ENCODE results near the genes TMEM174 and ANKDD1B.

DNA sequence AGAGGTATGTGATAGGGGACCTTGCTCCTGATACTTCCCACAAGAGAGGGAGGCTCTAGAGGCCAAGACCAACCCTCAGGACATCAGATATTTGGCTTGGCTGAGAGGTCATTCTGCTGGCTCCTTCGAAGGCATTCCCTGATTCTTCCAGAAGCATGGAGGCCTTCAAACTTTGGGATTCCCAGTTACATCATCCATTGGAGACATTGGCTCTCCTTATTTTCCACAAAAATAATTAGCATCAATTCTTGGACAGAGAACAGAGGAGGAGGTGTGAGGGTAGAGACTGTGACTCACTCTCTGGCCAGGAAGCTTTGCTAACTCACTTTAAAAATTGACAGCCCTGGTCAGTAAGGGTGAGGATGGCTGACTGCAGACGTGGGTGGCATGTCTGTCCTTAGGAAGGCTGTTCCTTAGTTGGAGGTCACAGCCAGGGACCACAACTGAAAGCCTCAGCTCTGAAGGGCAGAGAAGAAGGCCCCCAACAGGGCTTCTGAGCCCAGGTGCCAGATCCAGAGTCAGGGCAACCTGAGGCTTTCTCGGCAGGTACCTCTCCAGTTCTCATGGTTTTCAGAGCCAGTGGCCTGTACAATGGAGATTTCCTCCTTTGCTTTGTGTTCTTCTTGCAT lies 92.3 kb upstream of the ZNF366 start:
- PRO-cap = no peak
- CAGE, long polyA plus RNA = no peak

GRCh38 chr5:72849115-72849436 lies 32.6 kb downstream of the TNPO1 start:
- PRO-cap = bidirectional peak, plus-strand start at chr5:72849187, minus-strand start at chr5:72849133
- CAGE, long polyA plus RNA = no peak

- PRO-cap = no peak
- CAGE, long polyA plus RNA = no peak
Measured at GRCh38 chr5:73093811-73094419, 26.5 kb upstream of the TMEM171 start.

DNA sequence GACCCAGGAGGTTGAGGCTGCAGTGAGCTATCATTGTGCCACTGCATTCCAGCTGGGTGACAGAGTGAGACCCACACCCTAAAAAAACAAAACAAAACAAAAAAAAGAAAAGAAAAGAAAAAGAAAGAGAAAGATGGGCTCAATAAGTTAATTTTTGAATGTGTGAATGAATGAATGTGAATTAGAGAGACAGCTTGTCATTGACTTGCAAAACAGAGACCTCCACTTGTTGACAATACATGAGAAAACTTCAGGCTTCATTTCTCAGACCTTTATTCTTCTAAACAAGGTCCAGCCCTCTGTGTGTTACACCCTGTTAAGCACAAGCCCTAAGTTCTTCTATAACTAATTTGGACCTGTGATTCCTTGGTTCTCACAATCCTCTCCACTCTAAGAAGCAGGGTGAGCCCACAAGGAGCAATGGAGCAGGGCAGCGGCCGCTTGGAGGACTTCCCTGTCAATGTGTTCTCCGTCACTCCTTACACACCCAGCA lies at the start of gene TMEM174:
Gene TMEM174, plus strand, starts transcription at position 370 of the 493 bp plus-strand sequence.
- PRO-cap = no peak
- CAGE, long polyA plus RNA = no peak

DNA sequence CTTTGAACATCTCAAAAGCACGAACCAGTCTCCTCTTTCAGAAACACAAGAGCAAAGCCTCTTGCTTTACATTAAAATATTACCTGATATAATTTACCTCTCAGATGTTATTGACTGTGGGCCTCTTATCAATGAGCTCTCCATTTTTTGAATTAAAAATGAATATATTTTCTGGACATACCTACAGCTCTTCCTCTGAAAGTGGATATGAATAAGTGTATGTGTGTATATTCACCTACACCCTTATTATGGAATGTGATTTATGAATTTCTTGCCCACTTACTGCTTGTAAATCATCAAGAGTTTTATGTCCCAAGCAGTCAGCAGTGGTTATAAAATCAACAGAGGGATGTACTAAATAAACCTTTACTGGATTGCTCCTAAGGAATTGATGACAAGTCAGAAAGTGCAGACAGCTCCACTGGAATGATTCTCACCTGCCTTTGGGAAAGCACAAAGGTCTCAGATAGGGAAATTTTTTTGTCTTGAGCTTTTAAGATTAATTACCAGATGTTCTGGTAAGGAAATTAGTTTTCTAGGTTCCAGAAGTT lies 9.2 kb downstream of the TMEM174 start:
- PRO-cap = no peak
- CAGE, long polyA plus RNA = no peak

- PRO-cap = no peak
- CAGE, long polyA plus RNA = no peak
Measured at GRCh38 chr5:73188933-73189395, 16.0 kb downstream of the TMEM174 start.

DNA sequence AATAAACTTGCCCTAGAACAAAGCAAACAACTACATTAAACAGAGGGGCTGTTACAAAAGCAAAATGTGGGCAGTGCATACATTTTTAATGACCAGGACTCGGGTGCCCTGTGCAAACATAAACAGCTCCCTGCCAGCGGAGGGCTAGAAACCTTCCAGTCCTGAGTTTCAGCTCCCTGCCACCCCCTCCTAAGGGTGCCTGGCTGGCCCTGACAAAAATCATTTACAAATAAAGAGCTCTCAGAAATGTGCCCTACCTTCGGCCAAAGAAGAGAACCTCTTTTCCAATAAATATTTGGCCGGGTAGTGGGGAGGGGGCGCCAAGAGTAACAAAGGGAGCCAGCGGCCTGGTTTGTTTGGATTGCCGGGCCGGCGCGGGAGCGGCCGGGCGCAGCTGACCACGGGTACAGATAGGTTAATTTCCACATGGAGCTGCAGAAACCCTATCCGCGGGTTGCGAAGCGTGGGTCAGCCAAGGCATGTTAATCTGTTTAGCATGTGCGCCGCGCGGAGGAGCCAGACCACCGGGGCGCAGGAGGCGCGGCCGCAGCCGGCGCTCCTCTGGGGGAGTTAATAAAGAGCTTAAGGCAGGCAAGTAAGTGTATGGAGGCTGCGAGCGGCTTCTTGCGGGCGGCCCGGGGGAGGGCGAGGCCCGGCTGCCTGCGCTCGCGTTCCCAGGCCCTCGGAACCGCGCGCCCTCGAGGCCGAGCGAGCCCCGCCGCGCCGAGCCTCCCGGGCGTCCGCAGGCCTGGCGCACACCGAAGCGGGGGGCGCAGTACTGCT lies 29.3 kb downstream of the FOXD1 start:
- PRO-cap = no peak
- CAGE, long polyA plus RNA = no peak

- PRO-cap = no peak
- CAGE, long polyA plus RNA = no peak
Measured at GRCh38 chr5:73506009-73507091, 8.1 kb downstream of the BTF3 start.

- PRO-cap = no peak
- CAGE, long polyA plus RNA = no peak
Measured at GRCh38 chr5:73508491-73508923, 10.3 kb downstream of the BTF3 start.

DNA sequence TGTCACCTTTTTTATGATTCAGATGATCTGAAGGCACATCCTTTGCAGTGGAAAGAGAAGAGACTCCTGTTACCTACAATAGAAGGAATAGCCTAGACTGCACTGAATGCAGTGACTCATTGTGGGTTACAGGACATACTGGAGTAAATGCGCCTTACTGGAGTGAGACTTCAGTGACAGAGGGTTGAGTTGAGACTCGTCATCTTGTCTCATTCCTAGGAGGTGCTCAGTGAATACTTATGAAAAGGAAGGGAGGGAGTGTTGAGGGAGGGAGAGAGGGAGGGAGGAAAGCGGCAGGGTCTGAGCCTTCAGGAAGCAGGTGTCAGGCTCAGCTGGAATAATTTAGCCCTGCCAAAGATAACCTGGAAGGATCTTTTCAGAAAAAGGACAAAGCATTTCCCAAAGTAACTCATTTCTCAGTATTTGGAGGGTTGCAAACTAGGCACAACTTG lies 25.2 kb downstream of the ANKRA2 start:
- PRO-cap = no peak
- CAGE, long polyA plus RNA = no peak

- PRO-cap = no peak
- CAGE, long polyA plus RNA = no peak
Measured at GRCh38 chr5:73663417-73663661, 37.3 kb downstream of the ARHGEF28 start.

- PRO-cap = no peak
- CAGE, long polyA plus RNA = no peak
Measured at GRCh38 chr5:74538183-74538649, 102.3 kb downstream of the ENC1 start.

GRCh38 chr5:74641750-74642858 lies 1.6 kb upstream of the ENC1 start:
- PRO-cap = no peak
- CAGE, long polyA plus RNA = no peak

- PRO-cap = no peak
- CAGE, long polyA plus RNA = no peak
Measured at GRCh38 chr5:74877529-74878008, 11.4 kb upstream of the FAM169A start.

- PRO-cap = no peak
- CAGE, long polyA plus RNA = no peak
Measured at GRCh38 chr5:74931490-74931743, 65.2 kb upstream of the FAM169A start.

DNA sequence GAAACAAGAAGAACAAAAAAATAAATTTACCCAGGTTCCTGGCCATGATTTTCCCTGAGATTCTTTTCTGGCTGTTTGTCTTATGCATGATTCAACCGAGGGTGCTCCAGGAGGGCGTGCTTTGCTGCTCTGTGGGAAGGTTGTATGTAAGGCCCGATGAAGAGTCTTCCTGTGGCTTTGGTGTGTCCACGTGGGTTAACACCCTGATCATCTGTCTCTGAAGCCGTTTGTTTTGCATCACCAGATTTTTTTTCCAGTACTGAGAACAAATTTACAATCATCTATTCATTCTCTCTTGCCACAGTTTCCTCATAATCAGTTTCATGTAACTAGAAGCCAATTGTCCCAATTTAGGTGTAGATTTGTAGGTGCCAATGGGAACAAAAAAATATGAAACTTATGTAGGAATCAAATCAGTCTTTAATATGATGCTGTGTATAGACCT lies 28.5 kb downstream of the GCNT4 start:
- PRO-cap = no peak
- CAGE, long polyA plus RNA = no peak

DNA sequence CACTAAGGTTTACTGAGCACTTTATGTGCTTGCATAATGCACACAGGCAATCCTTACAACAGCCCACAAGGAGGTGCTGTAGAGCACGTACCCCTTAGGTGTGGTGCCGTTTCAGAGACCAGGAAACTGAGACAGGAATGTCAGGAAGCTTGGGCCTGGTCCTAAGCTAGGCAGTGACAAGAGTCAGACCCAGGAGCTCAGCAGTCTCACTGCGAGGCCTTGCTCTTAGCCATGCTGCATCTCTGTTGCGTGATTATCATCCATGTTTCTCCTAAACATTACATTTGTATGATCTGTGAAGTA lies 2.5 kb downstream of the GCNT4 start:
- PRO-cap = no peak
- CAGE, long polyA plus RNA = no peak

DNA sequence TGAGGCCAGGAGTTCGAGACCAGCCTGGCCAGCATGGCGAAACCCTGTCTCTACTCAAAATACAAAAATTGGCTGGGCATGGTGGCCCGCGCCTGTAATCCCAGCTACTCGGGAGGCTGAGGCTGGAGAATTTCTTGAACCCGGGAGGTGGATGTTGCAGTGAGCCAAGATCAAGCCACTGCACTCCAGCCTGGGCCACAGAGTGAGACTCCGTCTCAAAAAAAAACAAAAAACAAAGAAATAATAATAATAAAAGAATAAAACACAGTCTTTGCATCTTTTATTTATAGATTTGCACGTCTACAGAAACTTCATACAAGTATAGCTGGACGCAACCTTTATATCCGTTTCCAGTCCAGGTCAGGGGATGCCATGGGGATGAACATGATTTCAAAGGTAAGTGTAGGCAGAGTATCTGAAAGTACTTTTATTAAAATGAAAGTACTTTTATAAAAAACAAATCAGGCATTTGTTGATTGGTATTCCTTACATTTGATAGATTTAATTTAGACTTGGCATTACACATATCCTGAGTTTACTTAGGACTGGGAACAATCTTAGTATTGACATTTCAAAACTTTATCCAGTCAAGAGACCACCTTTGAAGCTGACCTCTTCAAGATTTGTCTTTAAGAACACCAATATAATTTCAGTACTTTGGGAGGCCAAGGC lies 19.2 kb downstream of the HMGCR start:
- PRO-cap = no peak
- CAGE, long polyA plus RNA = no peak

DNA sequence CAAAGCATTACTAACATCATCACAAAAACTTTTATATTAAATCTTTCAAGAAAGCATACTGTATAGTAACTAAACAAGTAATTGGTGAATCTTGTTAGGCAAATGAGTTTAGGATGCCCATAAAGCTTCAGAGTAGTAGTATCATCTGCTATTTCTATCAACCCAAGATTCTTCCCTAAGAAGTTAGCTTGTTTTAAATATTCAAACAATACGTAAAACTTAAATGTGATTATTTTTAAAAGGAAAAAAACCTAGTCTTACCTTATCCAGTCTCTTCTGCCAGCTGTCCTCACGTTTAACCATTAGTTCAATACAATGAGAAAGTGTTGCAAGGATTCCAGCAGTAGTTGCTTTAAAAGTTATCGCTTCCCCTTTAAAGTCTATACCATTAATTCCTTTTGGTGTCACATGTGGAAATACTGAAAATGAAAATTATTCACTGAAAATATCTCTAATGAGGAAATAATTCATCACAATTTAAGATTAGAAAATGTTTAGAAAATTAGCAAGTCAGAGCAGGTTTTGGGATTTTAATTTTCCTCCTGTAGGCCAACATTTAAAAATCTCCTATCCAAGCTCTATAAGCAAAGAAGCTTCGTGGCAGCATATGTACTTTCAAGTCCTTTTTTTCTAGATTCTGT lies 79.7 kb downstream of the HMGCR start:
- PRO-cap = no peak
- CAGE, long polyA plus RNA = no peak

- PRO-cap = no peak
- CAGE, long polyA plus RNA = no peak
Measured at GRCh38 chr5:75611262-75612058, at the start of gene ANKDD1B. ANKDD1B (plus strand) TSS chr5:75611453.